ENCODE data around the gene DLG5.

DNA sequence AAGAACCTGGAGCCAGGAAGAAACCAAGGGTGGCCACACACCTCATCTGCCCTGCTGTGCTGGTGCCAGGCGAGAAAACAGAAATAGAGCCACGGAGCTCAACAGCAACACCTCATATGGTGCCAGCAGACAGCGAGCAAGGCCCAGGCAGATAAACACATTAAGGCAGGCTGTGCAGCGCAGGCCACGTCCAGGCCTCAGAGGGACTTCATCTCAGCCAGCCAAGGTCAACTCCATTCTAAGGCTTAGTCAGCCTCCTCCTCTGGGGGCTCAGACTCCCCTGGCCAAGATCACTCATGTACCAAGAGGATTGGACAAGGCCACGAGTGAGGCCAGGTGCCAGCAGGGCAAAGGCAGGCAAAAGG is 46.7 kb downstream of the KCNMA1 start:
- RRBS, result no CpG with 5 or more reads among the region's 6 CpGs

GRCh38 chr10:77837481-77838078 is 89.0 kb downstream of the DLG5 start:
- RRBS, result no CpG with 5 or more reads among the region's 9 CpGs

DNA sequence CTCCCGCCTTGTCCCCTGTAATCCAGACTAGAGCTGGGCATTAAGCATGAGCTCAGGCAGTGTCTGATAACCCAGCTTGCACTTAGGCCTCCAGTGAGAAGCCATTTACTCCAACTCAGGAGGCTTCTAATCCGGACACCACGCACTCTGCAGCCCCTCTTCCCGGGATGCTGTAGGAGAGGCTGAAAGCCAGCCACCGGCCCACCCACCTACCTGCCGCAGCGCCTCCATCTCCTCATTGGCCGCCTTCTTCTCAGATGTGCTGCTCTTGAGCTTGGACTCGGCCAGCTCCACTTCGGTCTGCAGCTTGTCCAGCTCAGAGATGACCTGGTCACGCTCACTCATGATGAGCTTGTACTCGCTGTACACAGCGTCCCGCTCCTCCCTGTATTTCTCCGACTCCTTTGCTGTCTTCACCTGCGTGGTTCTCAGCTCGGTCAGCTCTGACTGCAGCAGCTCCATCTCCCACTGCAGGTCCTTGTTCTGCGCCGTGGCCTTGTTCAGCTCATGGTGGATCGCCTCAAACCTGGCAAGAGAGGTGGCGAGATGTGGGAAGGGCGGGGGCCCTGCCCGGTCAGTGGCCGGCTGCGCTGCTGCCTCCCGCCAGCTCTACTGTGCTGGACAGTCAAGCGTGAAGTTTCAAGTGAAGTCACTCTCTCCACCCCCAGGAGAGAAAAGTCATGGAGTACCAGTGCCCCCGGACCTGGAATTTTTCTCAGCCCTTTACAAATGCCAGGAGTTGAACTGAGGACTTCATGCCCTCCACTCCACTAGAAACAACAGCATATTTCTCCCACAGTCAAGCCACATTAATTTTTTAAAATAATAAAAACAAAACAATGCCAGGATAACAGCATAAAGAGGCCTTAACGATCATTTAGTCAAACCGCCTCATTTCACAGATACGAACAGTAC is 84.6 kb downstream of the DLG5 start:
- RRBS, result no CpG with 5 or more reads among the region's 31 CpGs

DNA sequence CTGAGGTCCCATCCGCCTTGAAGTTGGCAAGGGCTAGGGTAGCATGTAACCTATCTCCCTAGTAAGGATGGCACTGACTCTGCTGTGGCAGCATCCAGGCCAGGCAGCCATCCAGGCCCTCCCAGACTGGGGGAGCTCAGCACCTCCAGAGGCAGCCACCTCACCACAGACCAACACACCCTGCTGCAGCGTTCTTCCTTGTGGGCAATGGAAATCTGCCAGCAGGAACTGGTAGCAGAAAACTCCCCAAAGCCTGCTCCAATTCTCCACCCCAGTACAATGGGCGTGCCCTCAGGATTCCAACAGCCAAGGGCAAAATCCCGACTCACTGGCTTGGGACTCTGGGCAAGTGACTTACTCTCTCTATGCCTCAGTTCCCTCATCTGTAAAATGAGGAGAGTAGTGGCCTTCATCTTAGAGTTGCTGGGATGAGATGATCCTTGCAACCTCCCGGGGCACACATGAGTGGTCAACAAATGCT is 27.4 kb downstream of the DLG5 start:
- RRBS, result no CpG with 5 or more reads among the region's 5 CpGs

DNA sequence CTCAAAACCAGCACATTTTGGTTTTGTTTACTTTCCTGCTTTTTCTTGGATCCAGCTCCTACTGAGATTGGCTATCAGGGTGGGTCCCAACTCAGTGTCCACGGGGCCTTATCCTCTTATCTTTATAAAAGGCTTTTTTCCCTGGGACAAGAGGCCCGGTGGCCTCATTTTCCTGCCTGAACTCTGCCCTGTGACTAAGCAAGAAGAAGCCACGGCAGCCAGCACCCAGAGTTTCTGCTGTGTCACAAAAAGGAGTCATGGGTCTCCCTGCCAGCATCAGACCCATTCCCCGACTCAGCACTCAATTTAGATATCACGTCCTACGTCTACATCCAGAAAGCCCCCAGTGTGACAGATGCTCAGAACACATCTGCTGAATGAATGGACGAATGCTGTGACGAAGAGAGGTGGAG is 16.8 kb downstream of the DLG5 start:
- RRBS, result no CpG with 5 or more reads among the region's 8 CpGs

- RRBS, result under 1% methylated on average over 26 of the region's 86 CpGs
Measured at GRCh38 chr10:77925899-77926685, 463 bp downstream of the DLG5 start.

DNA sequence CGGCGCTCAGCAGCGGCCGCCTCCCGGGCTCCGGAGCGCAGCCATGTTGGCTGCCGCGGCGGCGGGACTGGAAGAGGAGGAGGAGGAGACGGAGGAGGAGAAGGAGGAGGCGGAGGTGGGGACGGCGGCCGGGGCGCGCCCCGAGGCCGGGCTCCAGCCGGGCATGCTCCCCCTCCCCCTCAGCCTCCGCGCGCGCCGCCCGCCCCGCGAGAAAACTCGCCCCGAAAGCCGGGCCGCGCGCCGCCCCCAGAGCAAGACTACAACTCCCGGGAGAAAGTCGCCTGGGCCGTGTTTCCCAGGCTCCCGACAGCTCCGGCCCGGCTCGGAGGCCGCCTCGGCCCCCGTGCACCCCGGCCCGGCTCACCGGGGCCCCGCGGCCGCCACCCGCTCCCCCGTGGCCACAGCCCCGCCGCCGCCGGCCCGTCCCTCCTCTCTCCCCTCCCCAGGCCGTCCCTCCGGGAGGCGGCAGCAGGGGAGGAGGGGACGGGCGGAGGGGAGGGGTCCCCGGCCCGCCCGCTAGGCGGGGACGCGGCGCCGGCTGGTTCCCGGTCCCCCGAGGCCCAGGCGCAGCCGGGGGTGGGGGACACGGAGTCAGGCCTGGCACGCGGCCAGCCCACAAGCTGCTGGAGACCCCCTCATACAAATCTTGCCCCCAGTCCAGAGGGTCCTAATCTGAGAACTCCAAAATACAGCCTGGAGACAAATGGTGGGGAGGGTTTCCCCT is at the start of gene DLG5:
Gene DLG5, minus strand, starts transcription at position 70 of the 724 bp plus-strand sequence.
- RRBS, result 2% methylated on average over 42 of the region's 79 CpGs

DNA sequence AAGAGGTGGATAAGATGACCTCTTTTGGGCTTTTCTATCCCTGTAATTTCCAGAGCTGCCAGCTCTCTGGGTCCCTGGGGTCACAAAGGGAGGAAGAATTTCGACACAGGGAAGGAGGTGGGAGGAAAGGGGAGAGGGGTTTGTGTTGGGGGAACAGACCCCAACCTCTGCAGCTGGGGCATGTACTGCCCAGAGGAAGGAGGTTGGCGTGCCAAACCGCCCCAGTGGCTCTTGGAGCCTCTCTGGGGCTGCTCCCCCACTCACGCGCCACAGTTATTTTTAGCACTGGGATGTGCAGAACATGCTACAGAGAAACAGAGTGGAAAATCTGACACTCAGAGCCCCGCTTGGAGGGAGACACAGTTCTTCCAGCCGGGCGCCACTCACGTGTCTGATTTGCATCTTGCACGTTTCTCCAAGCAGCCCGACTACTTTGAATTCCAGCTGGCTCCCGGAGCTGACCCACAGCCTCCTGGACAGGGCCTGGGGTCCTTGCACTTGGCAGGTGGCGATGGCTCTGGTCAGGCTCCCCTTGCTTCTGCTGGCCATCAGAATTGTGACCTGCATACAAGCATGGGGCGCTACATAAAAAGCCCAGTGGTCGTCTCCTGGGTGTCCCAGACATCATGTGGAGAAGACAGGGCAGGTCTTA is 182.0 kb downstream of the RPS24 start:
- RRBS, result 74% methylated on average over 5 of the region's 15 CpGs

DNA sequence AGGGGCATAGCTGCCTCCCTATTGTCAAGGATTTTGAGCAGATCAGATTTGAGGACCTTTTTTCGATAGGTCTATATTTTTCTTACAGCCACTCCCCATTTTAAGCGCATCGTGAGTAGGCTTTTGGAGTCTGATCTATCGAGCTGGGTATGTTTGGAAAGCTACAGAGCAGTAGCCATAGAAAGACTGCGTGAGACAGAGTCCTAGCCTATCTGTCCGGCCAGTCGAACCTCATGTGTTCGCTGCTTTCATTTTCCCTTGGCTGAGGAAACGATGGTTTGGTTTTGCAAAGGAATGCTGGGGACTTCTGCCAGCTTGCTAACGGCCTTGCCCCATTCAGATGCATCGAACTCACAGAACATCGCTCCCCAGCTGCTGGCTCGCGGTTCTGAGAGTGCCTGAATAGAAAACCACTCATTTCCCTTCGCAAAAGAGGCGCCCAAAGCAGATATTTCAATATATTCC is 214.9 kb downstream of the RPS24 start:
- RRBS, result no CpG with 5 or more reads among the region's 16 CpGs

- RRBS, result no CpG with 5 or more reads among the region's 4 CpGs
Measured at GRCh38 chr10:78518542-78518919, 484.9 kb downstream of the RPS24 start.

- RRBS, result no CpG with 5 or more reads among the region's 4 CpGs
Measured at GRCh38 chr10:78774632-78774922, 294.2 kb upstream of the ZMIZ1 start.

- RRBS, result no CpG with 5 or more reads among the region's 8 CpGs
Measured at GRCh38 chr10:78960417-78960887, 108.3 kb upstream of the ZMIZ1 start.

DNA sequence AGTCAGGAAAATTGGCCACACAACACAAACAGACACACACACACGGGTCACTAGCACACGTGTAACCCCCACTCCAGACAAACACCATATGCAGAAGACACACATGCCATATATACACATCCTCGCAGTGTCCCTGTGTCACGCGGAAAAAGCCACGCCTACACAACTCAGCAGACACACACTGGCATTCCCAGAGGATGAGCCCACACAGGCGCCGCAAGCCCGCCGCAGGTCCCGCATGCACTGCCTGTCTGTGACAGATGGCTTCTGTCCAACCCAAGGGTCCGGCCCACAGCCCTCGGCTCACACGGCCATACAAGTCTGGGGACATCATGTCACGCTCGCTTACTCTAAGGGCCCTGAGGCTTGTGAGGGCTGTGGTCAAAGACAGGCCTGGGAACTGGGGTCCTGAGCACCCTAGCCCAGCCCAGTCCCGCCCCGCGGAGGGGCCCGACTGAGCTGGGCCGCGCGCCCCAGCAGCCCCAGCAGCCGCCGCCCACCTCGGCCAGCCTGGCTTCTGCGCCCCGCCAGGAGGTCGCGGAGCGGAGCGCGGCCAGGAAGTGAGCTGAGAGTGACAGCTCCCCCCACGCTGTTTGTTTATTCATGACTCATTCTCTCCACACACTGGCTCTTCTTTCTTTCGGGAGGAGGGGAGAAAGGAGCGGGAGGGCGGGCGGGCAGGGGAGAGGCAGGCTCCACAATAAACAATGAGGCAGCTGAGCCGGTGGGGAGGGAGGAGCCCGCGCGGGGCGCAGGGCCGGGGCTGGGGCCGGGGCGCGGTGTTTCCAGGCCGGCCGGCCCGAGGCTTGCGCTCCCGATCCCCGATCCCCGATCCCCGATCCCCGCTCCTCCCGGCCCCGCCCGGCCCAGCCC is 95.4 kb upstream of the ZMIZ1 start:
- RRBS, result 1% methylated on average over 15 of the region's 59 CpGs

DNA sequence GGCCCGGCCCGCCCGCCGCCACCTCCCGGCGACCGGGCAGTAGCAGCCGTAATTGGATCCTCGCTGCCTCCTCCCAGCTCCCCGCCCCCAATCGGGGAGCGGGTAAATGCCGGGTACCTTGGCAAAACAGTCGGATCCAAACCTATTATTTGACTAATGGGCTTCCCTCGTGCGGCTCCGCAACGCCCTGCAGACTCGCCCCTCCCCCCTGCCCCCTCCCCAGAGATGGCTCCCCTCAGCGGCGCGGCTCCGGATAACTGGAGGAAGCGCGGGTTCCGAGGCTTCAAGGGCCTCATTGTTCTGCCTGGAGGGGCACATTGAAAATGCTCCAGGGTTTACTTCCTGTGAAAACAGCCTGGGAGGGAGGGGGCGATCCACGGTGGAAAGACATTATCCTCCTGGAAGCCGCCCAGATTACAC is 94.8 kb upstream of the ZMIZ1 start:
- RRBS, result under 1% methylated on average over 7 of the region's 29 CpGs

DNA sequence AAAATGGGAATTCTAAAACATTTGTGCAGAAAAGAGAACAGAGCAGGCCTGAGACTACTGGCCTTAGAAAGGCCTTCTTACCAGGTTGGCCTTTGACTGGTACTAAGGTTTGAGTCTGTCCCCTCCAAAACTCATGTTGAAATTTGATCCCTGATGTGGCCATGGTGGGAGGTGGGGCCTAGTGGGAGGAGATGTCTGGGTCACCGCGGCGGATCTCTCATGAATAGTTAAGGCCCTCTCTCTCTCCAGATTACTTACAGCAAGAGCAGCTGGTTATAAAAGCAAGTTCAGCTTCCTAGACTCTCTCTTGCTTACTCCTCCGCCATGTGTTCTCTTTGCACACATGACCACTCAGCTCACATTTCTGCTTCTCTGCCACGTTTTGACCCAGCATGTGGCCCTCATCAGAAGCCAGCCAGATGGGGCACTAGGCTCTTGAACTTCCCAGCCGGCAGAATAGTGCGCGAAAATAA is 30.0 kb upstream of the ZMIZ1 start:
- RRBS, result no CpG with 5 or more reads among the region's 8 CpGs

DNA sequence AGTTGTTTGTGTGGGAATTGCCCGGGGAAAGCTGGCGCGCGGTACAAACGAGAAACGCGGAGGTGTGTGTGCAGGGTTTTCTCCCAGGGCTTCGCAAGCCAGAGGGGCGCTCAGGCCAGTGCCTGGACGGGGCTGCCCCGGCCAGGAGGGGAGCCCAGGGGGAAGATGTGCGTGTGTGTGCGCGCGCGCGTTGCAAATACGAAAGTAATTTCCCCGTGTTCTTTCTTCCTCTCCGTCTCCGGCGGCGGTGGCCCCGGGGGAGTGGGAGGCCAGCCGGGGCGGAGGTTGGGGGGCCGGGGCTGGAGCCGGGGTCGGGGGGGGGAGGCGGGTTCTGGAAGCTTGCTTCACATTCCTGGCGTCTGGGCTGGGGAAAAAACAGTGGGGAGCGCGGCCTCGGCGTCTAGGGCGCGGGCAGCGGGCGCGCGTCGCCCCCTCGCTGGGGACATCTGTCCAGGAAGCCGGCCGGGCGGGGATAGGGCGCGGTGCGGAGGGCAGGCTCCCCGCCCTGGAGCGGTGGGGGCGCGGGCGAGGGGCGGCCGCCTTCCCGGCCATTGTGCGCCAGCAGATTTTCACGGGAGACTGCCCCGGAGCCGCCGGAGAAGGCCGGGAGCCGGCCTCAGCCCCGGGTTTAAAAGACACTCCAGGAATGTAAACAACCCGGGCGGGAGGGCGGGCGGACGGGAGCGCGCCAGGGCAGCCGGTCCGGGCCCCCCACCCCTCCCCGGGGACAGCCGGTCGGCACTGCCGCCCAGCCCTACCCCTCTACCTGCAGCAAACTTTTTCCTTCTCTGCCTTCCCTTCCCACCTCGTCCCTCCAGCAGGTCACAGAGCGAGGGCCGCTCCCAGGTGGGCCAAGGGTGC is 1.3 kb downstream of the ZMIZ1 start:
- RRBS, result 1% methylated on average over 21 of the region's 81 CpGs

DNA sequence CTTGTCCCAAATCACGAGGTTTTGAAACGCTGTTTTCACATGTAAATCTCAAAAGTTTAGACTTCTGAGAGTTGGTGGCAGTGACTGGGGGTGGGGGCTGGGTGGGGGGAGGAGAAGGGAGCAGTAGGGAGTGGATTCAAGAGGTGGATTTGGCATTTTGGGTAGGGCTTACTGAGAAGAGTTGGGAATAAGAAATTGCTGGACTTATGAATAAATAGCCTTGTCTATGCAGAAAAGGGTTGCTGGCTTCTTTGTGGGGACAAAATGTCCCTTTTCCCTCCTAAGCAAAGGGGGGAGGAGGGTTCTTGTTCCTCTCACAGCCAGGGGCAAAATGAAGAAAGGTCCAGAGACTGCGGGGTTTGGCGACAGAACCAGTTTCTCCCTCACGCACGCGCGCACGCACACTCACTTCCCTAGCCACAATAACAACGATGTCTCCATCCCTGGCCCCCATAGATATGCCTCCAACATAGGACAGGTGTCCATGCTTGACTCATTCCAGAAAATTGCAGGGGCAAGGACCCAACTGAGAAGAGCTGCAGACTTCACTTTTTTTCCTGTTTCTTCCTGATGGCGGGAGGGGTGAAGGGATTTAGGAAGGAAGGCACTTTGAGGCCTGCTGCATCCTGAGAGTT is 3.2 kb downstream of the ZMIZ1 start:
- RRBS, result no CpG with 5 or more reads among the region's 11 CpGs

- RRBS, result no CpG with 5 or more reads among the region's 17 CpGs
Measured at GRCh38 chr10:79073353-79074515, 5.0 kb downstream of the ZMIZ1 start.

- RRBS, result 76% methylated on average over 2 of the region's 24 CpGs
Measured at GRCh38 chr10:79089024-79090161, 20.6 kb downstream of the ZMIZ1 start.